Epithelial cell of prostate (primary cell): ENCODE measurements around a stretch of chr10.

DNA sequence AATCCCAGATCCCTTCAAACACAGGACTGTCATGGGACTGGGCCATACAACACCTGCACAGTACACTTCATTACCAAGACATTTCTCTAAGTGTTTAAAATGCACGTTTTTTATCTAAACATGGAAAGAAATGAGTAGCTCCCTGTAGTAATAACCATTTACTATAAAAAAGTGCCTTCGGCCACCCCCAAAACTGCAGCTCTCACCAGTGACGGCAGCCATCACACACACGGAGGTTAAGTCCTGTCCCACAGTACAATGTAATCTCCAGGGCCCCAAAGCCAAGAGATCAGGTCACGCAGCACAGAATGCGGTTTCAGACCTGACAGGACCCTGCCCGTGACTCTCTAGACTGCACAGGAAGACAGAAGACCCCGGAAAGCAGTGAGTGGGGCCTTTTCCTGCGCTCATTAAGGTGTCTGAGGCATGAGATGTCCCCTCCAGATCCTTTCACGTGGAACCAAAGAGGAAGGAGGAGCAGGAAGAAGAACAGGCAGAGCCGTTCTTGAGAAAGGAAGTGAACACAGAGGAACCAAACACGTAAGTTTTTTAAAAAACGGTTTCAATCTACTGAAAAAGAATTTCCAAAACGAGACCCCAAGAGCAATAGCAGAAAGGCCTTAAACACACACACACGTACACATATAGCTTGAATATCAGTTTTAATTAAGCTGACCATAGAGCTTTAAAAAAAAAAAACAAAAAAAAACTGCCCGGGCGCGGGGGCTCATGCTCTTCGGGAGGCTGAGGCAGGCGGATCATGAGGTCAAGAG, 125.7 kb downstream of the ZMYND11 start:
- RRBS = no CpG with 5 or more reads among the region's 20 CpGs

GRCh38 chr10:437377-437718, 252.1 kb downstream of the DIP2C start:
- RRBS = no CpG with 5 or more reads among the region's 7 CpGs

DNA sequence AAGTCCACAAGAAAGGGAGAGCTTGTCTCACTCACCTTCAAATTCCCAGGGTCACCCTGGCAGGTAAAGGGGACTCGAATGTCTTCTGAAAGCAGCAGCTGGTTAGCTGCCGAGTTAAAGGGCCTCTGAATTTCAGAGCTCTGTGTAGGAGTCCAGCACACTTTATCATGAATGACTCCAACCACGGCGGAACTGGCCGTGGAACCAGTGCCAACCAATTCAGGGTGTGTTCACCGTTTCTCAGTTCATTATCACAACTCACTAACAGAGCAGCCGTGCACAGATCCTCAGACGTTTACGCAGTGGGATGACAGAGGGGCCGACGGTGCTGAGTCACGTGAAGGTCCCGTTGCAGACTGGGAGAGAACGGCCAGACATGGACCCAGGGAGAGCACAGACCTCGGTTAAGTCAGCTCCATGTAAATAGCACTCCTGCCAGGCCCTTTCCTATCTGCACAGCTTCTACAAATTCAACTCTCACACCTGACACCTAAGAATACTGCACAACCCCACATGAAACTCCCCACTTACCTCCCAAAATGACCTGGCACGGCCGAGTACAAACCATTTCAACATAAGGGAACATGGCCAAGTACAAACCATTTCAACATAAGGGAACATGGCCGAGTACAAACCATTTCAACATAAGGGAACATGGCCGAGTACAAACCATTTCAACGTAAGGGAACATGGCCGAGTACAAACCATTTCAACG, 95.5 kb downstream of the DIP2C start:
- RRBS = no CpG with 5 or more reads among the region's 22 CpGs

GRCh38 chr10:628255-628864, 61.1 kb downstream of the DIP2C start:
- RRBS = no CpG with 5 or more reads among the region's 17 CpGs

- RRBS = no CpG with 5 or more reads among the region's 15 CpGs
Observed at GRCh38 chr10:642138-642749, 47.2 kb downstream of the DIP2C start.

GRCh38 chr10:662626-663274, 26.7 kb downstream of the DIP2C start:
- RRBS = no CpG with 5 or more reads among the region's 8 CpGs

- RRBS = 93% methylated on average over 4 of the region's 20 CpGs
Observed at GRCh38 chr10:807591-808403, 118.3 kb upstream of the DIP2C start.

- RRBS = no CpG with 5 or more reads among the region's 3 CpGs
Observed at GRCh38 chr10:903027-903462, 28.5 kb downstream of the LARP4B start.

GRCh38 chr10:1044252-1044942, 4.5 kb downstream of the IDI1 start:
- RRBS = no CpG with 5 or more reads among the region's 6 CpGs

GRCh38 chr10:1056555-1057066, 426 bp downstream of the WDR37 start:
- RRBS = under 1% methylated on average over 13 of the region's 59 CpGs

- RRBS = no CpG with 5 or more reads among the region's 7 CpGs
Observed at GRCh38 chr10:1063989-1064475, 7.8 kb downstream of the WDR37 start.

DNA sequence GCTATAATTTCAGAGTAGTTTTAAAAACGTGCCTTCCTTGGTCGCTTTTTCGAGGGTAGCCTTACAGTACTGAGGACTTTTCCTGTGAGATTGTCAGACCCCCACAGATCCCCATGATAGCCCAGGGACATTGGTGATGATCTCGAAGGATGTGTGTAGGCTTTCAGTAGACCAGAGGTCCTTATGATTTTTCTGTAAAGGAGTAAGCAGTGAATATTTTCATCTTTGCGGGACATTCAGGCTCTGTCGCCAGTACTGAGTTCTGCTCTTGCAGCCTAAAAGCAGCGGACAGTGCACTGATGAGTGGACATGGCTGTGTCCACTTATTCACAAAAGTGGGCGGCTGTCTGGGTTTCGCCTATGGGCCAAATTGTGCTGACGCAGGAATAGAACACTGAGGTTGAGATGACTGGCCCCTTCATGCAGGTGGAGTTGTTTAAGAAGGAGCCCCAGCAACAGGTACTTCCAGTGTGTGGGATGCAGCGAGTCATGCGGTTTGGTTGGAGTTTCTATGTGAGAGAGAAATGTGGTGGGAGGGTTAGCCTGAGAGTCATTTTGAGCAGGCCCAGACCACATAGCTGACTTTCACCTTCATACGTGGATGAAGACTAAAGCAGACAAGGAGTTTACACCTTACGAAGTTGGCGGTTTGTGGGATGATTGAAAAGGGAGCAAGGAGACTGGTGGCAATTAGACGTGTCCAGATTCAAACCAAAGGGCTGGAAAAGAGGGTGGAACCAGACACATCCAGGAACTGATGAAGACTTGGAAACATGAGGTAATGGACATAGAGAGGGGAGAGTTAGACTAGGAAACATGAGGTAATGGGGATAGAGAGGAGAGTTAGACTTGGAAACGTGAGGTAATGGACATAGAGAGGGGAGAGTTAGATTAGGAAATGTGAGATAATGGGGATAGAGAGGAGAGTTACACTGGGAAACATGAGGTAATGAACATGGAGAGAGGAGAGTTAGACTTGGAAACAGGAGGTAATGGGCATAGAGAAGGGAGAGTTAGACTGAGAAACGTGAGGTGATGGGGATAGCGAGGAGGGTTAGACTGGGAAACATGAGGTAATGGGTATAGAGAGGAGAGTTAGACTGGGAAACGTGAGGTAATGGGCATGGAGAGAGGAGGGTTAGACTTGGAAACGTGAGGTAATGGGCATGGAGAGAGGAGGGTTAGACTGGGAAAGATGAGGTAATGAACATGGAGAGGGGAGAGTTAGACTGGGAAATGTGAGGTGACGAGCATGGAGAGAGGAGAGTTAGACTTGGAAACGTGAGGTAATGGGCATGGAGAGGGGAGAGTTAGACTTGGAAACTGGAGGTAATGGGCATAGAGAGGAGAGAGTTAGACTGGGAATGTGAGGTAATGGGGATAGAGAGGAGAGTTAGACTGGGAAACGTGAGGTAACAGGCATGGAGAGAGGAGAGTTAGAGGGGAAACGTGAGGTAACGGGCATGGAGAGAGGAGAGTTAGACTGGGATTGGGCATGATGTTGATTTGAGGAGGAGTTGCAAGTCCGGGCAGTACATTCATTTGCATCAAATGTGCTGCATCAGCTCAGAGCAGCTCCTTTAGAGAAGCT, 38.4 kb downstream of the WDR37 start:
- RRBS = no CpG with 5 or more reads among the region's 27 CpGs

DNA sequence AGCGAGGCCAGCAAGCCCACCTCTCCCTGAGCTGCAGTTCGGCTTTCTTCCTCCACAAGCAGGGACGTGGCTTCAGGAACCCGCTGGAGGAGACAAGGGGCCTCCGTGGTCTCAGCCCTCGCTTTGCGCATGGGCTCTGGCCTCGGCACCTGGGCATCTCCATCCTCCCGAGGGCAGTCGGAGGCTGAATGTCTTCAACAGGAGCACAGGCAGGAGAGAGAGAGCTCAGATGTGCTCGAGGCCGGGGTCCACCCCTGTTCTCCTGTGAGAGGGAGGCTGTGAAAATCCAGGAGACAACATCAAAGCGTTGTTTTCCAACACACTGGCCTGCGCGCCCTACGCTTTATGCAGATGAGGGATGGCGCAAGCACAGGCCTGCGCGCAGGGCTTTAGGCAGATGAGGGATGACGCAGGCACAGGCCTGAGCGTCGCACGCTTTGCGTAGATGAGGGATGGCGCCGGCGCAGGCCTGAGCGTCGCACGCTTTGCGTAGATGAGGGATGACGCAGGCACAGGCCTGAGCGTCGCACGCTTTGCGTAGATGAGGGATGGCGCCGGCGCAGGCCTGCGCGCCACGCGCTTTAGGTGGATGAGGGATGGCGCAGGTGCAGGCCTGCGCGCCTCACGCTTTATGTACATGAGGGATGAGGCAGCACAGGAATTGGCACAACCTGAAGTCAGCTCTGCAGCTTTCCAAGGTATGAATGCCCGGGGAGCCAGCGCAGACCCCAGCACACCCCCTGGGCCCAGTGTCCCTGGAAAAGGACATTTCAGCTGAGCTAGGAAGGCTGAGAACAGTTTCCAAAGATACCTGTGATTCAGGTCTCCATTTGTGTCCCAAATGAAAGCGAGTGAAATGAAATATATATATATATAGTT, 103.3 kb downstream of the WDR37 start:
- RRBS = 96% methylated on average over 6 of the region's 50 CpGs

DNA sequence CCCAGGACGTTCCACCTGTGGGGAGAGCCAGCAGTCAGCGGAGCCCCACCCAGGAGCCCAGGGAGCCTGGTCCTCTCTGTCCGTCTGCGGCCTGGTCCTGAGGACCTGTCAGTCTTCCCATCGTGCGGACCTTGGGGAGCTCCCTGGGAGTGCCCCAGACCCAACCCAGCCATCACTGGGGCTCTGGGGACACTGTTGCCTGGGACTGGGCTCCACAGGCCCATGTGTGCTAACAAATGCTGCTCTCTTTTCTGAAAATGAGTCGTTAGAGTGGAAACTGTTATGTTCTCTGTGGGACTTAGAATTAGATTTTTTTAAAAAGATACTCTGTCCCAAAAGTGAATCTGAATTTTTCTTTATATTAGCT, 143.9 kb downstream of the WDR37 start:
- RRBS = no CpG with 5 or more reads among the region's 7 CpGs

GRCh38 chr10:3104465-3105145, 37.3 kb downstream of the PFKP start:
- RRBS = 92% methylated on average over 1 of the region's 23 CpGs

DNA sequence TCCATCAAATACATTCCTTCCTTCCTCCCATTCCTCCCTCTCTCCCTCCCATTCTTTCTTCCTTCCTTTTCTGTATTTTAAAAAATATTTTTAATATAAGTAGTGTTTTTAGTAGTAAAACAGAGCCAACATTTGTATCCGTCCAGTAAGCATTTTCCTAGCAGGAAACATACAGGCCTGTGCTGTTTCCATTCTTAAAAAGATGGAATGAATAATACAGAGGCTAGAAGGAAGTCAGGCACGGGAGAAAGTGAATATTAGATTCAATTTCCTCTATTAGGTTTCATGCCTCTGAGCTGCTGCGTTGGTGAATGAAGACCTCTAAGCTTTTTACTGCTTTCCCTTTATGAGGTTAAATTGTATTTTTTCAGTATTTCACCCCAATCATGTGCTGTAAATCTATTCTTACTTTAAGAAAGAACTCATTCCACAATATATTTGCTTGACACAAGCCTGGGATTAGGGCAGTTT, 75.9 kb upstream of the PITRM1 start:
- RRBS = no CpG with 5 or more reads among the region's 3 CpGs

DNA sequence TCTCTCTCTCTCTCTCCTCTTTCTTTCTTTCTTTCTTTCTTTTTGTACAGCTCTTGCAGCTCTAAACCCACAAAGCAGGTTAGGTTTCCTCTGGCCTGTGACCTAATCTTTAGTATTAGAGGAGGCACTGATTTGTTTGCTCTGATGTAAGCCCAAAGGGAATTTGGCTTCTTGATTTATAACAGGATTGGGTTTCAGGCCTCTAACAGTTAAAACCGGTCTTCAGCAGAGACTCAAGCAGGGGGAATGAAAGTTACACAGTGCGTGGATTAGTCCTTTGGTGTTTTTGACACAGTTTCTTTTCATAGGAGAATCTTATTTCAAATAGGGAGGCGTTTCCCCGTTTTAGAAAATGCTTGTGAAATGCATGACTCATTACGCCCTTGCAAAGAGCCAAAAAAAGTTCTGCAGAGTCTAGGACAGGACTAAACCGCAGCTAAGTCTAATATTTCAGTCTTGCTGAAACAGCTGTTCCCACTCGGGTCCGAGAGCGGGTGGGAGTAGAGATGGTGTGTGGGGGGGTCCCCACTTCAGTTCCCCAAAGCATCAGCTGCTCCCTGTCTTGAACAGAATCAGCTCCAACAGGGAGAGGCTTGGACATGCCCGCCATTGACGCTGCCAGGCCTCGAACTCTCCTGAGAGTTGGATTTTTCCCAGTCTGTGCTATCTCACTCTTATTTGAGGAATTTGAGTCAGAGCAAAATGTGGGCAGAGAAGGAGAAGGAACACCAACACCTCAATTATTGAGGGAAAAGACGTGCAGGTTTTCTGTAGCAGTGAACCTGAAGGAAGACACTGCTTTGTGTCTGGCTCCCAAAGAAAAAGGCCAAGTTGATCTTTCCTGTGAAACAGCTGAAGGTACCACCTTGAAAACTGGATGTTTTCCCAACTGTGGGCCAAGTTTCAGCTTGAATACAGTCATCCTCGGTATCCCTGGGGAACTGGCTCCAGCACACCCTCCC, 296.6 kb upstream of the PITRM1 start:
- RRBS = no CpG with 5 or more reads among the region's 14 CpGs

DNA sequence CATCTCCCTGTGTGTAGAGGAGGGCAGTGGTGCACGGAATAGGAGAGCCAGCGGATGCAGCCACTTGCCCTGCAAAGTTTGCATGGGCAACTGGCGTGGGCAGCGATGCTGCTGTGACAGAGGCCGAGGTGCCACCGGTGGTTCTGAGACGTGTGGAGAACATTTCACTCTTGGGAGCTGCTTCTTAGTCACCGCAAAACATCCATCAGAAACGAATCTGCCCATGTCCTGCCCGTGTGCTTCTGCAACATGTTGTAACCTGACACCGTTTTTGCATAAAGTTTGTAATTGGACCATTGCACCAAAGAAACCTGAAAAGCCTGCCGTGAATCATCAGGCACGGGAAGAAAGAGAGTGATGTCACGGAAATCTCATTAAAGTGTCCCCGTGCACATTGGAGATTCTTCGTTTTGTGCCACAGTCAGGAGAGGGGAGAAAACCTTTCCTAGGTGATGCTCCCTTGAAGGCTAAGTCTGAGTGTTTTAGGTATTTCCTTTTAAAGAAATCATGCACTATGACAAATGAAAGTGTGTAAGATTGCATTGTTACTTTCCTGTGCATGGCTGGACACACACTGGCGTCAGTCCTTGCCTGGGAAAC, 302.7 kb downstream of the KLF6 start:
- RRBS = no CpG with 5 or more reads among the region's 17 CpGs

DNA sequence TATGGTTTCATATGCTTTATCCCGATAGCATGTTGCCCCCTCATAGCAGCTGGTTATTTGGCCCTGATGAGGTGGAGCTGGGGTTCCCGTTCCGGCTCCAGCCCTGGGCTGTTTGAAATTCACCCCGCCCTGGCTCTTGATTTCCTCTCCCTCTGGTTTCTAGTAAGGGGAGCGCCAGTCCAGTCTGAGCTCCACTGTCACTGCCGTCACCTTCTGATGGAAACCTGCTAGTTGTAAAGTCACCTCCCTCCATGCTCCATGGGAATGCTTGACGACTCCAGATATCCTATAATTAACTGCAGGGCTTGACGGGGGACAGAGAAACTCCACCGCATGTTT, 300.8 kb downstream of the KLF6 start:
- RRBS = no CpG with 5 or more reads among the region's 9 CpGs

DNA sequence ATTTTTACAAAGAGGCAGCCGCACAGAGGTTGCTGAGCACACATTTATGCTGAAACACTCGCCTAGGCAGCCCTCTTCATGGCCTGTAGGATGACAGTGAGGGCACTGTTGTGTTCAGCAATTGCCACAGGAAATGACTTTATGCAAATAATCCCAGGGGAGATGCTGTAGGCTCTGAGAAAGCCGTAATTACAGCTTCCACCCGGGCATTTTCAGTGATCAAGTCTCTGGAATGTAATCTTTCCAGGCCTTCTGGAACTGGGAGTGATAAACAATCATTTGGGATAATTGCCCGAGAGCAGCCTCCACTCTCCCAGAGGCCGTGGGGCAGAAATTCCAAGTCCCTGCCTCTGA, 300.5 kb downstream of the KLF6 start:
- RRBS = no CpG with 5 or more reads among the region's 6 CpGs